ENCODE results near the genes SUN3 and ZPBP.

DNA sequence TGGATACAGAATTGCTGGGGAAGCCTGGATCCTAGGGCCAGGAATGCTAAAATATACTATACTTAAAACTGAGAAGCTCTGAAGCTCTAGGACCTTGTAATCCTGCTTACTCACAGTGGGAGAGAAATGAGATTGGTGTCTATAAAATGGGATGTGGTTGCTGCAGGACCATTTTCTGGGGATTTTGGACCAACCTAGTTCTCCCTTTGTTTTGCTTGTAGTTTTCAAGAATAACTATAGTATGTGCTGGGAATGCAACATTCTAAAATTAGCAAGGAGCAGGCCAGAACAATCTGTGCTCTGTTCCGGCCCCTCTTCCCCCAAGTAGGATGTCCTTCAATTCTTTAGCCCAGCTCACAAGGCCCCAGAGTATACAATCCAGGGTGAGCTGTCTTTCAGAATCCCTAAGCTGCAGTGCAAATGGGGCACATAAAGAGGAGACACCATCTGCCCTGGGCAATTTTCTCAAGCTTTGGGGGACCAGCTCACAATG lies 809.2 kb downstream of the TNS3 start:
- RAMPAGE, long total RNA: no peak
- RRBS: no CpG with 5 or more reads among the region's 1 CpG
PRO-cap:
- standard: no peak
- CoPRO, capped RNA only, 2 experiments: no peak in any of the 2 experiments
- CoPRO, capped and uncapped RNA, 2 experiments: no peak in any of the 2 experiments
- CoPRO, uncapped RNA only, 2 experiments: no peak in any of the 2 experiments
CAGE:
- cytosol, long polyA plus RNA: no peak
- long polyA plus RNA: no peak
- nucleolus, long total RNA: no peak
- nucleus, long polyA plus RNA: no peak

GRCh38 chr7:47046981-47047425 lies 534.9 kb downstream of the TNS3 start:
- RAMPAGE, long total RNA: no peak
- RRBS: no CpG with 5 or more reads among the region's 9 CpGs
PRO-cap:
- standard: no peak
- CoPRO, capped RNA only, 2 experiments: no peak in any of the 2 experiments
- CoPRO, capped and uncapped RNA, 2 experiments: no peak in any of the 2 experiments
- CoPRO, uncapped RNA only, 2 experiments: no peak in any of the 2 experiments
CAGE:
- cytosol, long polyA plus RNA: no peak
- long polyA plus RNA: no peak
- nucleolus, long total RNA: no peak
- nucleus, long polyA plus RNA: no peak

DNA sequence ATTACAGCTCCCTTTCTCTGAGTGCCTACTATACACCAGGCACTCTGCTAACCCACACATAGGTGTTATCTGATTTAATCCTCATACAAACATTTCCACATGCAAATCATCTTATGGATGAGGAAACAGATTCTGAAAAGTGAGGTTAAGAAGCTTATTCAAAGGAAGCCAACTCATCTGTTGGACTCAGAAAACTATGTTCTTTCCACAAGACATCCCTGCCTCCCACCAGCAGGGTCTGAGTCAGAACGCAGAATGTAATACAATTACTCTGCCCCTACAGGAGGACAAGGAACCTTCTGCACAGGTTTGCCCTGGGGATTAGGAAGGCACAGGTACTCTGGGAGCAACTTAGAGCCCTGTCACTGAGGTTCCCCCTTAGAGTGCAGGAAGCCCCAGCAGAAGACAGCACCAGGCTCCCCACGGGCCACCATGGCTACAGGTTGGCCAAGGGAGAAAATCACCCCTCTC lies 255.7 kb downstream of the TNS3 start:
- RAMPAGE, long total RNA: no peak
- RRBS: no CpG with 5 or more reads among the region's 2 CpGs
PRO-cap:
- standard: no peak
- CoPRO, capped RNA only, 2 experiments: no peak in any of the 2 experiments
- CoPRO, capped and uncapped RNA, 2 experiments: no peak in any of the 2 experiments
- CoPRO, uncapped RNA only, 2 experiments: no peak in any of the 2 experiments
CAGE:
- cytosol, long polyA plus RNA: no peak
- long polyA plus RNA: no peak
- nucleolus, long total RNA: no peak
- nucleus, long polyA plus RNA: no peak

- RAMPAGE, long total RNA: no peak
- RRBS: no CpG with 5 or more reads among the region's 7 CpGs
PRO-cap:
- standard: no peak
- CoPRO, capped RNA only, 2 experiments: no peak in any of the 2 experiments
- CoPRO, capped and uncapped RNA, 2 experiments: no peak in any of the 2 experiments
- CoPRO, uncapped RNA only, 2 experiments: no peak in any of the 2 experiments
CAGE:
- cytosol, long polyA plus RNA: no peak
- long polyA plus RNA: no peak
- nucleolus, long total RNA: no peak
- nucleus, long polyA plus RNA: no peak
Measured at GRCh38 chr7:47336012-47336656, 245.8 kb downstream of the TNS3 start.

DNA sequence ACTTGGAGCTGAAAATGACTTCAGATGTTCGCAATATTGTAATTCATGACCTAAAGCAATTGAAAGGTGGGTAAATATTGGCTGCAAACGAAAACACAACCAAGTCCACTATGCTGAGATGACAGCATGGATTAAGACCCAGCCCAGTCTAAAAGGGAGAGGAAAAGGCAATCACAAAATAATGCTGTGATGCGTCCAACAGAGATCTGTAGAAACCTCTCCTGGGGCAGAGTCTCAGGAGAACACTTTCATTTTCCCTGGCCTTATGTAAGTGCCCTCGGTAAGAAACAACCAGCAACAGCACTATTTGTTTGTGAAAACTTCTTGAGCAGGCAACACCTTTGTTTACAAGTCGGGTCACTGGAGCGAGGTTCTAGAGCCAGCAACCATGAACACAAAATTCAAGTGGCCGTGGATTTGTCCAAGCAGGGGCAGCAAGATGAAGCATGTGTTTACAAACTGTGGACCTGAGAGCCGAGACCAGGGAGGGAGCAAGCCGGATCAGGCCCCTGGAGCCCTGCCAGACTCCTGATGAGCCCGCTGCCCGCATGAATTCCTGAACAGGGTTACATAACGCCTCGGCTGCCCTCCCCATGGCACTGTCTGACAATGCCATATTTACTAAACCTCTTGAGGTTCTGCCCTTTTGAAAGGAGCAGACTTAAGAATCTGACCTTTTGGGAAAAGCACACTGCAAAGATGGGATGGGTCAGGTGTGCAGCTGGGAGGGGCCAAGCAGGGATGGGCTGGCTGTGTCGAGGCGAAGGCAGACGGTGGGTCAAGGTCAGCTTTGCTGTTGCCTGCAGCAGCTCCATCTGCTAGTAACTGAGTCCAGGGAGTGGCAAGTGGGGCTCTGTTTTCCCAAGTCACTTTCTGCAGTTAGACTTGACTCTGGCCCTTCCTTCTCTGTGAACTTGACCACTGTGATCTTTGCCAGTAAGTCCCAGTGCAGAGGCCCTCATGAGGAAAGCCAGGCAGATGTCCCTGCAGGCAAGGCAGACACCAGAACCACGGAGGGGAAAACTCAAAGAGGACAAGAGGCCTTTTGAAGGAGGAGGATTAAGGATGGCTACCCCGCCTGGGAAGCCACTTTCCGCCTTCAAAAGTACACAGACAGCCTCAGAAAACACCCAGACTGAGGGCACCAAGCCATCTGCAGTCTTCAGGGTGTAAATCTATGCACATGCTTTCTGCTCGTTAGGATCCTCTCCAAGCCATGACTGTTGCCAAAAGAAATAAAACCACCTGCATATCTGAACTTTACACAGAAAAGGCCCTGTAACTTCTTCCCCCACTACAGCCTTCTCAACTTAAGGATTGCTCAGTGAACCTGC lies 175.9 kb downstream of the TNS3 start:
- RAMPAGE, long total RNA: no peak
- RRBS: no CpG with 5 or more reads among the region's 20 CpGs
PRO-cap:
- standard: no peak
- CoPRO, capped RNA only, 2 experiments: no peak in any of the 2 experiments
- CoPRO, capped and uncapped RNA, 2 experiments: no peak in any of the 2 experiments
- CoPRO, uncapped RNA only, 2 experiments: no peak in any of the 2 experiments
CAGE:
- cytosol, long polyA plus RNA: no peak
- long polyA plus RNA: no peak
- nucleolus, long total RNA: no peak
- nucleus, long polyA plus RNA: no peak

DNA sequence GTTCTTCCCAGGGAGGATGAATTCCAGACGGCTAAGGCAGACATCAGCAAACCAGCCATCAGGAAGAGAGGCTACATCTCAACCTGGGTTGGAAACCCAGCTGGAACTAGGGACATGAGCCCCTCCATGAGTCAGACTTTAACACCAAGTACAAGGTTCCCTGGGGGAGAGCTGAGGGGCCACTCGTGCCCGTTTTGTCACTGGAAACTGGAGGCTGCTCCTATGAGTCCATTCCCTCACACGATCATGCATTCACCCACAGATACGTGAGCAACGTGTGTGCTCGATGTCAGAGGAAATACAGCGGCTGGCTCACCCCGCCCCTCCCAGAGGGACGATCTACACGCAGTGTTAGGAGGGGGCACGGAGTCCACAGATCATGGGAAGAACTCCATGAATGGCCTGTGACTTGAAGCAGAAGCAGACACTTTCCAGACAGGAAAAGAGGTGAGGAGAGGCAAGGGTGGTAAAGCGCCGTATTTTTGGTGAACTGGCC lies 41.6 kb downstream of the TNS3 start:
- RAMPAGE, long total RNA: no peak
- RRBS: no CpG with 5 or more reads among the region's 14 CpGs
PRO-cap:
- standard: no peak
- CoPRO, capped RNA only, 2 experiments: no peak in any of the 2 experiments
- CoPRO, capped and uncapped RNA, 2 experiments: no peak in any of the 2 experiments
- CoPRO, uncapped RNA only, 2 experiments: no peak in any of the 2 experiments
CAGE:
- cytosol, long polyA plus RNA: no peak
- long polyA plus RNA: no peak
- nucleolus, long total RNA: no peak
- nucleus, long polyA plus RNA: no peak

GRCh38 chr7:47557721-47558208 lies 24.1 kb downstream of the TNS3 start:
- RAMPAGE, long total RNA: no peak
- RRBS: no CpG with 5 or more reads among the region's 10 CpGs
PRO-cap:
- standard: no peak
- CoPRO, capped RNA only, 2 experiments: no peak in any of the 2 experiments
- CoPRO, capped and uncapped RNA, 2 experiments: no peak in any of the 2 experiments
- CoPRO, uncapped RNA only, 2 experiments: no peak in any of the 2 experiments
CAGE:
- cytosol, long polyA plus RNA: no peak
- long polyA plus RNA: no peak
- nucleolus, long total RNA: no peak
- nucleus, long polyA plus RNA: no peak

- RAMPAGE, long total RNA: no peak
- RRBS: no CpG with 5 or more reads among the region's 35 CpGs
PRO-cap:
- standard: no peak
- CoPRO, capped RNA only, 2 experiments: no peak in any of the 2 experiments
- CoPRO, capped and uncapped RNA, 2 experiments: no peak in any of the 2 experiments
- CoPRO, uncapped RNA only, 2 experiments: no peak in any of the 2 experiments
CAGE:
- cytosol, long polyA plus RNA: no peak
- long polyA plus RNA: no peak
- nucleolus, long total RNA: no peak
- nucleus, long polyA plus RNA: no peak
Measured at GRCh38 chr7:47576543-47577875, 4.9 kb downstream of the TNS3 start.

GRCh38 chr7:47578427-47579104 lies 3.3 kb downstream of the TNS3 start:
- RAMPAGE, long total RNA: no peak
- RRBS: no CpG with 5 or more reads among the region's 22 CpGs
PRO-cap:
- standard: no peak
- CoPRO, capped RNA only, 2 experiments: no peak in any of the 2 experiments
- CoPRO, capped and uncapped RNA, 2 experiments: no peak in any of the 2 experiments
- CoPRO, uncapped RNA only, 2 experiments: no peak in any of the 2 experiments
CAGE:
- cytosol, long polyA plus RNA: no peak
- long polyA plus RNA: no peak
- nucleolus, long total RNA: no peak
- nucleus, long polyA plus RNA: no peak

- RAMPAGE, long total RNA: no peak
- RRBS: no CpG with 5 or more reads among the region's 6 CpGs
PRO-cap:
- standard: no peak
- CoPRO, capped RNA only, 2 experiments: no peak in any of the 2 experiments
- CoPRO, capped and uncapped RNA, 2 experiments: no peak in any of the 2 experiments
- CoPRO, uncapped RNA only, 2 experiments: no peak in any of the 2 experiments
CAGE:
- cytosol, long polyA plus RNA: no peak
- long polyA plus RNA: no peak
- nucleolus, long total RNA: no peak
- nucleus, long polyA plus RNA: no peak
Measured at GRCh38 chr7:47647189-47647811, 65.4 kb upstream of the TNS3 start.

DNA sequence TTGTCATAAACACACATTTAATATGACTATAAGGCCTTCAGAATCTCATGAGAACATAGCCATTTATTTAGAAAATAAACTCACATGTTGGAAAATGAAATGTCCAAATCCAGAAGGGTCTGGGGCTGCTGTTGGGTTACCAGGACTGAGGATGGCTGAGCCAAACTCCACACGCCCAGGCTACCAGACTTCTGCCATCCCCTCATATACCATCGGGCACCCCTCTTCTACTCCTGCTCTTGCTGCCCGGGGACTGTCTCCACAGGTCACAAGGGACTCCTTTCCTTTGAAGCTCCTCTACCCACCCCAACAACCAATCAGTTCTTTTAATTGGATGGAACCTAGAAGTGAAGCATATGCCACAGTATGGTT lies 8.3 kb downstream of the HUS1 start:
- RAMPAGE, long total RNA: no peak
- RRBS: no CpG with 5 or more reads among the region's 3 CpGs
PRO-cap:
- standard: no peak
- CoPRO, capped RNA only, 2 experiments: no peak in any of the 2 experiments
- CoPRO, capped and uncapped RNA, 2 experiments: no peak in any of the 2 experiments
- CoPRO, uncapped RNA only, 2 experiments: no peak in any of the 2 experiments
CAGE:
- cytosol, long polyA plus RNA: no peak
- long polyA plus RNA: no peak
- nucleolus, long total RNA: no peak
- nucleus, long polyA plus RNA: no peak

DNA sequence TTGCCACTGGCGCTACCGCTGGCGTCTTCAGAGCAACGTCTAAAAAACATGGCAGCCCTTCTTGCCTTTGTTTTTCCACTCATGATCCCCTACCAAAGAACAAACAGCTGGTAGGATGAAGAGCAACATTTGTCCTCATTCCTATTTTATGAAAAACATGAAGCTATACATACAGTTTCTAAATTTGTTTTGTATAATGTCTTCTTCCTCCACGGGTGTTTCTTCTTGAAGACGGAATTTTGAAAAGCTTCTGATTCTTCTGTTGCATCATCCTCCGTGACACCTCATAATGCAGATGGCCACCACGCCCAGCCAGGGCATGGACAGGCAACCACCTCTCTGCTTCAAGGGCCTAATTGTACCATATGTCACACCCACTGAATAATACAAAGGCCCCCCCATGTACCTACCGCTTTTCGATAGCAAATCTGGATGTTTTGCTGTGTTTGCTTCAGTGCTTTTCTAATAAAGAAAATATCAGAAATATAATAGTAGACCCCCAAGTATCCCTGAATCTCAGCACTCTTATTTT lies at the start of gene SUN3:
Gene SUN3, minus strand, starts transcription at position 252 of the 532 bp plus-strand sequence.
- RAMPAGE, long total RNA: no peak
- RRBS: no CpG with 5 or more reads among the region's 10 CpGs
PRO-cap:
- standard: no peak
- CoPRO, capped RNA only, 2 experiments: no peak in any of the 2 experiments
- CoPRO, capped and uncapped RNA, 2 experiments: no peak in any of the 2 experiments
- CoPRO, uncapped RNA only, 2 experiments: no peak in any of the 2 experiments
CAGE:
- cytosol, long polyA plus RNA: no peak
- long polyA plus RNA: no peak
- nucleolus, long total RNA: no peak
- nucleus, long polyA plus RNA: no peak

GRCh38 chr7:50092861-50093413 lies at the start of gene ZPBP:
TSS of gene ZPBP (minus strand) at chr7:50093246.
- RAMPAGE, long total RNA: no peak
- RRBS: 50% methylated on average over 11 of the region's 47 CpGs
PRO-cap:
- standard: no peak
- CoPRO, capped RNA only, 2 experiments: no peak in any of the 2 experiments
- CoPRO, capped and uncapped RNA, 2 experiments: no peak in any of the 2 experiments
- CoPRO, uncapped RNA only, 2 experiments: no peak in any of the 2 experiments
CAGE:
- cytosol, long polyA plus RNA: no peak
- long polyA plus RNA: no peak
- nucleolus, long total RNA: no peak
- nucleus, long polyA plus RNA: no peak

DNA sequence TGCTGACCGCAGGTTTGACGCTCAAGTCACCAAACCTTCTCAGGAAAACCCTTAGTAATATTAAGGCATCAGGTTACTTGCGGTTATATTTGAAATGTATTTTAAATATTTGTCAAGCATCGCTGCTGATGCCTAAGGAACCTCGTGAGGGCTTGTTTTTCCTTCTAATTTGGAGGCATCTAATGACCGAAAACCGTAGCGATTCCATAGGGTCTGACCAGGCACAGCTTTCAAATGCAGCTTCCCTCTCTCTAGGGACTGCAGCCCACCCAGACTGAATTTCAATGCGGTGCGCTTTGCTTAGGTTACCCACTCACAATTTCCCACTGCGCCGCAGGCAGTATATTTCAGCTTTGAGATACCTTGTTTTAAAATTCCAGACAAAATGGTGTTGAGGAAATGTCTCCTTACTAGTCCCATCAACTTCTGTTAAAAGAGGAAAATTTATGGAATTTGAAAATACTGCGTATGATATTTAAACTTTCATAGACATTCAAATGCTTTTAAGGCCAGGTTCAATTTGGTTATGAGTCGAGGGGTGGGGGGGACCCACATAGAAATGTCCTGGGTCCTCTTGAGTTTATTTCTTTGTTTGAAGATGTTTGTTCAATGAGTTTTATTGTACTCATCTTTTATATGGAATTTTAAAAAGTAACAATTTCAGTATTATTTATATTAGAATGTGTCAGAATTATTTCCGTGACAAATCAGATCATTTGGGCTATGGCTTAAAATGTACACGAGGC lies 1.0 kb downstream of the IKZF1 start:
- RAMPAGE, long total RNA: no peak
- RRBS: no CpG with 5 or more reads among the region's 16 CpGs
PRO-cap:
- standard: no peak
- CoPRO, capped RNA only, 2 experiments: no peak in any of the 2 experiments
- CoPRO, capped and uncapped RNA, 2 experiments: no peak in any of the 2 experiments
- CoPRO, uncapped RNA only, 2 experiments: peak in 1 of 2 experiments; most common plus-strand start position 167 of the sequence (in 1); most common minus-strand start position 205 of the sequence (in 1)
CAGE:
- cytosol, long polyA plus RNA: no peak
- long polyA plus RNA: no peak
- nucleolus, long total RNA: no peak
- nucleus, long polyA plus RNA: no peak

DNA sequence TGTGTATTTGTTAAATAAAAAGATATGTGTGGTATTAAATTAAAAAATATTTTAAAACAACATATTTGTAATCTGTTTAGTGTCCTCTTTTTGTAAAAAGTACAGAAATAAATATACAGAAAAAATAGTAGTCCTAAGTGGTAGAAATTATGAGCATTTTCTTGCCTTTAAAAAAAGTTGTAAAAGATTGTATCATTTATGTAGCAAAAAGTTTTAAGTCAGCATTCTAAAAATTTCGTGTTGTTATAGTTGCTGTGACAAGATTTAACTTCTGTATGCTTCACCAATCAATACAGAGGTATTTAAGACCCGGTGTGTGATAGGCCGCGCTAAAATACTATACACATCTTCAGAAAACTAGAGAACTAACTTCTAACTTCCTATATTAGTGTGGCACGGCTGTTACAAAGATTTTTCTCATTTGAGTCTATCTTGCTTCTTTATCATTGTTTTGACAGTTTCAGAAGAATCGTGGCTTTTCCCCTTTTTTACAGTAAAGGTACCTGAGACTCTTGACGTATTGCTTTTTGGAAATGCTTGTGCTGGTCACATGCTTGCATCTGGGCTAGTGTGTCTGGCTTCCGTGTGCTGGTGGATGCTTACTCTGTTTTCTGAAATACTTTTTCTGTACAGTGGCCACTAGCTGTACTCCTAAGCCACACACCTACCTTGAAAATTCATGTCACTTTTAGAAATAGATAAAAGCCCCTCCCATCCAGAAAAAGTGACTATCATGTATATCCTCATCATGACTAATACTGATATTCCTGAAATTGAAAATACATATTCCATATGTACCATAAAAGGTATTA lies 12.6 kb downstream of the IKZF1 start:
- RAMPAGE, long total RNA: no peak
- RRBS: no CpG with 5 or more reads among the region's 8 CpGs
PRO-cap:
- standard: no peak
- CoPRO, capped RNA only, 2 experiments: no peak in any of the 2 experiments
- CoPRO, capped and uncapped RNA, 2 experiments: no peak in any of the 2 experiments
- CoPRO, uncapped RNA only, 2 experiments: no peak in any of the 2 experiments
CAGE:
- cytosol, long polyA plus RNA: no peak
- long polyA plus RNA: no peak
- nucleolus, long total RNA: no peak
- nucleus, long polyA plus RNA: no peak

- RAMPAGE, long total RNA: no peak
- RRBS: no CpG with 5 or more reads among the region's 8 CpGs
PRO-cap:
- standard: no peak
- CoPRO, capped RNA only, 2 experiments: no peak in any of the 2 experiments
- CoPRO, capped and uncapped RNA, 2 experiments: no peak in any of the 2 experiments
- CoPRO, uncapped RNA only, 2 experiments: peak in 2 of 2 experiments; most common plus-strand start chr7:50345962 (in 1)
CAGE:
- cytosol, long polyA plus RNA: no peak
- long polyA plus RNA: no peak
- nucleolus, long total RNA: no peak
- nucleus, long polyA plus RNA: no peak
Measured at GRCh38 chr7:50345830-50346589, 41.5 kb downstream of the IKZF1 start.

DNA sequence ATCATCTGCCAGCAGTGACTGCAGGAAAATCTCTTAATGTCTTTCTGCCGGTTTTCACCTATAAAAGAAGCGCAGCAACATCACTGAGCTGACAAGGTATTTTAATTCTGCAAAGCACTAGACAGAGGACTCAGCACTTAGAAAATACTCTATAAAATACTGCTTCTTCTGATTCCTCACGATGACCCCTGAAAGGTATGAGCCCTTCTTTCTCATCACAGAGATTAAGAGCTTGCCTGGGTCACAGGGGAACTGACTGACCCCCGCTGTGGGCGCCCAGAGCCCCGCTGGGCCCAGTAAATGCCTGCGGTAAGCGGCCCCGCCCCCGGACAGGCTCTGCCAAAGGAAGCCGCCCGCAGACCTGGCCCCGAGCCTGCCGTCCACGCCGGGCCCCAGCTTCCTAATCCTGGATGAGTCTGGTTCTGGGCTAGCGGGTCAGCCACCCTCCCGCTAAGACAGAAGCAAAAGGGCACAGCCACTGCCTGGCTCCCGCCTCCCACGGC lies 433 bp downstream of the FIGNL1 start:
- RAMPAGE, long total RNA: no peak
- RRBS: 1% methylated on average over 7 of the region's 20 CpGs
PRO-cap:
- standard: bidirectional peak, plus-strand start at position 407 of the sequence, minus-strand start at position 405 of the sequence
- CoPRO, capped RNA only, 2 experiments: no peak in any of the 2 experiments
- CoPRO, capped and uncapped RNA, 2 experiments: no peak in any of the 2 experiments
- CoPRO, uncapped RNA only, 2 experiments: no peak in any of the 2 experiments
CAGE:
- cytosol, long polyA plus RNA: no peak
- long polyA plus RNA: no peak
- nucleolus, long total RNA: no peak
- nucleus, long polyA plus RNA: no peak

DNA sequence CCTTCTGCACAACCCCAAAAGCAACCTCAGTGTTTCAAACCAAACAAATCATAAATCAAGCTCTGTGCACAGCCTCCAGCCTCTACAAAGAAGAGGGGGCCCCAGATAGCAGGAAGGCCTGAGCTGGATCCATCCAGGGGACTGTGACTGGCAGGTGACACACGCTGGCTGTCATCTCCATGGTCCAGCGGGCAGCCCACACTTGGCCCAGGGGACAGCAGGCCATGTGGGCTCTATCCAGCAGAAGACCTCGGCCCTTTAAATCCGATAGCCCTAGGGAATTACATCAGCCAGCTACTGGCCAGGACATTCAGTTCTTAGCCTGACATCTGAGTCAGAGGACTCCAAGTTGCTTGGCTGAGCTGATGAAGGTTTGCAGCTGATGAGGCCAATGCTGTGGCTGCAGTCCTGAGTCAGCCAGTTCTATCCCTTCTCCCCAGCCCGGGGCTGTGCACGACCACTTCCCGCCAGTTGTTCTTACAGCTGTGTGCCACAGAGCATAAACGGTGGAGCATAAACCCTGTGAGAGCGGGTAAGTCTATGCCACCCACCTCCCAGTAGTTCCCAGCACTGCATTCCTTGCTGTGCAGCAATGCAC lies 52.1 kb upstream of the FIGNL1 start:
- RAMPAGE, long total RNA: no peak
- RRBS: no CpG with 5 or more reads among the region's 9 CpGs
PRO-cap:
- standard: no peak
- CoPRO, capped RNA only, 2 experiments: no peak in any of the 2 experiments
- CoPRO, capped and uncapped RNA, 2 experiments: no peak in any of the 2 experiments
- CoPRO, uncapped RNA only, 2 experiments: no peak in any of the 2 experiments
CAGE:
- cytosol, long polyA plus RNA: no peak
- long polyA plus RNA: no peak
- nucleolus, long total RNA: no peak
- nucleus, long polyA plus RNA: no peak

All from K562 (cell line).